Duodenum (tissue), 1 donor: Measurements from ENCODE around the genes LPCAT1 and MED10.

DNA sequence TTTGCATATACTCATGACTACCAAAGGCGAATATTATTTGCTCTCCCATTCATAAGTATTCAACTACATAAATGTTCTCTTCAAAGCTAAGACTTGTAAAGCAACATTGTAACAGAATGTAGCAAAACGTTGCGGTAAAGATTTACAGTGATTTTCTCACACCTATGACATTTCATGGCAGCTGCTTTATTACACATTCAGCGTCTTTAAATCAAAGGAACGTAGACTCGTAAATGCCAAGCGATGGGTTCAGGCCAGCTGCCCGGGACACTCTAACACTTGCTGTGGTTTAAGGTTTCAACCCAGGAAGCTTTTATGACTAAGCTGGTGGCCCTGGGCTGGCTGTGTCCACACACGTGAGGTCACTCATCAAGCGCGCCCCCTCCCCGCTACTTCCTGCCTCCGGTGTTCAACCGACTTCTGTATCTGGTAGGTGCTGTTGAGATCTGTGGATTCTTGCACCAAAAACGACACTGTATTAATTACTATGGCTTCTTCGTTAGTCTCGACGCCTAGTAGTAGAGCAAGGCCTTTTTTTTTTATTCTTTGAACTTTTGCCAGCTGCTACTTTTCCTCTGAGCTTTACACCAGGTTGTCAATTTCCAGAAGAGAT, 2.5 kb downstream of the SLC6A18 start:
- PRO-cap: no peak

DNA sequence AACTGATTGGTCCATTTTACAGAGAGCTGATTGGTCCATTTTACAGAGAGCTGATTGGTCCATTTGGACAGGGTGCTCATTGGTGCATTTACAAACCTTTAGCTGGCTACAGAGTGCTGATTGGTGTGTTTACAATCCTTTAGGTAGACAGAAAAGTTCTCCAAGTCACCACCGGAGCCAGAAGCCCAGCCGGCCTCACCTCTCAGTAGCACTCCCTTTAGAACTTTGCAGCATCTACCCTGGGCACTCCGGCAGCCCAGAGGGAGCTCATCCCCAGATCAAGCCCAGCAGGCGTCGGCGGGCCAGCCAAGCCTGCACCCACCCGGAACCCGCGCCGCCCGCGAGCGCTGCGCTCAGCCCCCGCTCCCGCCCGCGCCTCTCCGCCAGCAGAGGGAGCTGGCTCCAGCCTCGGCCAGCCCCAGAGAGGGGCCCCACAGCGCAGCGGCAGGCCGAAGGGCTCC, 35.3 kb upstream of the CLPTM1L start:
- PRO-cap: no peak

DNA sequence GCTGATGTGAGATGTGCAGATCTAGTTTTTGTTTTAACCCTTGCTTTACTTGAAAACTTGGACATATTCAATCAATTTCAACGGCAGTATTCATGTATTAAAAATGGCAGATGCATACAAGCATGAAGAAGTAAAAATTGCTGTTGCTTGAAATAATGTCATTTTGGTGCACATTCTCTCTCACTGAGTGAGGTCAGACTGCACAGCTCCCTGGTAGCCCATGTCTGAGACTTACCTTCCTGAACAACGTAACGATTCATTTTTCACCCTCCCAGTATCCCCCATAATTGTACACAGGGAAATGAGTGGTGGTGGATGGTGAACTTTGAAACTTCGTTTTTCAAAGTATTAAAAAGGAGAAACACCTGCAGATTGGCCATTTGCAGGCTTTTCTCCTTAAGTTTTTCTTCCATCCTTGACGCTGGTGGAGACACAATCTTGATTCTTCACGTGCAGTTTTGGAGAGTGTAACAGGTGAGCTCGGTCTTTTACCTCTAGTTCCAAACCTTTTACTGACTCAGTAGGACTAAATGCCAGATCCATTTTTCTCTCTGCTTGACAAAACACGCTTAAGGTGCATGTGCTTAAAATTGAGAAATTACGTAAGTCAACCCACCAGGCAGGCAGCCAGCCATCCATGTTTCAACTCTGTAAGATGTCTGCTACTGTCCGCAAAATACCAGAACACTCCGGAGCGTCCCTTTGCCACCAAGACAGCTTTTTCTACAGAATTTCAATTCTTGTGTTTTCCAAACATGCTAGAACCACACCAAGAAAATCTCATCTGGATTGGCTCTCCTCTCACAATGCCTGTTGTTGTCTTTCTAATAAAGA, 15.6 kb upstream of the SLC6A3 start:
- PRO-cap: no peak

DNA sequence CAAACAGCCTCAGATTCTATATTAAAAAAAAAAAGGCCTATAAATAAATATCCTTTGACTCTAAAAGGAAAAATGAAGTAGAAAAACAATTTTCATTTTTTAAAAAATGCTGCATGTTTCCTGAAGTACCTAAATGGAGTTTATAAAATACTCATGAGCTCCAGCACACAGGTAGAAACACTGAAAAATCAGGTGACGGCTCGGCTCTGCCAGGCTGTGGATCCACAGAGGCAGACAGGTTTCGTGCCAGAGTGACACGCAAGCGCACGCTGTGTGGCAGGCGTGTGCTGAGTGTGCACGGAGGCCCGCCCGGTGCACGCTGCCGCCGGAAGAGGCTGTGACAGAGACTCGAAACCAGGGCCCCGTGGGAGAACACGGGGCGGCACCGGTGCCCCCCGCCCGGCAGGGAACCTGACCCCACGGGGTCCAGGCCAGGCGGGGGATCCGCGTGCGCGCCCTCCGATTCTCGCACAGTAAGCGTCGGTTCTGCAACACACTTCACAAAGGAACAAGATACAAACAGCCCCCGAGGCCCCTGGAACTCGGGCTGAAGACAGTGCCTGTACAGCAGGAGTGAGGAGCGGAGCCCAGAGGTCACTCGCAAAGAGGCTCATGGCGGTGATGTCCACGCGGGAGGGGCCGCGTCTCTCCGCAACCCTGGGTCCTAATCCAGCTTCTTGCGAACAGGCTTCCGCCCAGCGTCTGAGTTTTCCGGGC, 17.9 kb upstream of the SLC6A3 start:
- PRO-cap: no peak

DNA sequence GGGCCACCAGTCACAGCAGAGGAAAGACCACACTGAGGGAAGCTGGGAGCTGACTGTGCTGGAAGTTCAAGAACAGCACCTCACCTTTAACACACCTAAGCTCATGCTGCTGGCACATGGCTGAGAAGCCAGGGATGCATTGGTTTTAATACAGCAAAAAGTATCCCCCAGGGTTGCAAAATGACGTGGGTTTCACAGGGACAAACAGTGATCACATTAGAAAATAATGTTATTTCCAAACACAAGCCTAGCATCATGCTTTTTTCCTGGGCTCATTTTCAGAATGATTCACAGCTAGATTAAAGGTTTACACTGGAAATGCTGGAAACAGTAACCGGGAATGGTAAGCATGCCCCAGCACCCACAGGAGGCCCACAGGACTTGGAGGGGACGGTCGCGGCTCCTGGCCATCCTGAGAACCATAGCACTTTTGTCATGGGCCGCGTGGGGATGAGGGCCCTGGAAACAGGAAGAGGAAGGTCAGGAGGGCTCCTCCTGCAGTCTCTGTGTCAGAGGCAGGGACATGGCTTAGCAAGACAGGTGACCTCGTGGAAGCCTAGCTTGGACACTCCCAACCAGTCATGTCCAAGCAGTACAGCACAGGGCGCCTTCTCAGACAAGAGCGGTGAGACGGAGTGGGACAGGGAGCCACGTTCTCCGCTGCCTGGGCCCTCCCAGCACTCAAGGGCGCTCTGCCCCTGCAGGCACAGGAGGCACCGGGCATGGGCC, 6.8 kb downstream of the LPCAT1 start:
- PRO-cap: no peak

DNA sequence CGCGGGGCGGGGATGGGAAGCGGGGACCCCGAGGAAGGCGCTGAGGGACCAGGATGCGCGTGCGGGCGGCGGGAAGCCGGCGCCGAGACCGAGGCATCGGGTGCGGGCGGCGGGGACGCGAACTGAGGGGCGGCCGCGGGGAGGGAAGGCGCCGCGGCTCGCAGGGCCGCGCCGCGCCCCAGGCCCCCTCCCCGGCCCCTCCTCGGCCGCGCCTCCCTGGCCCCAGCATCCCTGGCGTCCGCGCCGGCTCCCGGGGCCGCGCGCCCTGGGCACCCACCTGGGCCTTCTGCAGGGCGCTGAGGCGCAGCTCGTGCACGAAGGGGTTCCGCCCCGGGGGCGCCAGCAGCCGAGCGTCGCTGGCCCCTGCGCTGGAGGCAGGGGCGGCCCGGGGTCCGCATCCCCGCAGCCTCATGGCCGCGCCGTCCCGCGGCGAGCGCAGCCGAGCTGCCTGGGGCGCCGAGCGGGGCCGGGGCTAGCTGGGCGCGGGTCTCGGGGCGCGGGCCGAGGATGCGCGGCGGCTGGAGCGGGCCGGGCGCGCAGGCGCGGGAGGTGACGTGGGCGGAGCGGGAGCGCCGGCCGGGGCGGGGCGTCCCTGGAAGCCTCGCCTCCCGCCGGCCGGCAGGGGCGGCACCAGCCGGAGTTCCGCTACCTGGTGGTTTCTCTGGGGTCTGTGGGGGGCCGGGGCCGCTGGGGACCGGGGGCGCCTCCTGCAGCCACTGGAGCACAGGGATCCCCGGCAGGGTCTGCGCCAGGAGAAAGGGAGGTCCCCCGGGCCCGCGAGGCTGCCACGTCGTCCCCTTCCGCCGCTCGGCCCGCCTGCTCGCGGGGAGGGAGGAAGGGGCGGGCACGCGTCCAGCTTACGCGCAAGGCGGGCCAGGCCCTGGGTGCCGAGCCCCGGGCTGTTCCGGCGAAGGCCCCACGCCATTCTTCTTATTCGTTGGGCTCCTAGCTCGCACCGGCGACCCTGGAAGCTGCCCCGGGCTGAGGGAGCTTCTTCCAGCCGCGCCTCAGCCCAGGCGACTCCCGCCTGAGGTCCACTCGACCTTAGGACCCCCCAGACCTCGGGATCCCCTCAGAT, at the start of gene LPCAT1:
LPCAT1 (minus strand) TSS at position 528 of the 1,078 bp plus-strand sequence.
- PRO-cap: bidirectional peak, plus-strand start at position 876 of the sequence, minus-strand start at position 818 of the sequence

GRCh38 chr5:1542709-1543393, 19.1 kb upstream of the LPCAT1 start:
- PRO-cap: no peak

GRCh38 chr5:1593605-1594120, 69.9 kb upstream of the LPCAT1 start:
- PRO-cap: no peak

- PRO-cap: no peak
Observed at GRCh38 chr5:1794355-1794823, 5.2 kb downstream of the MRPL36 start.

GRCh38 chr5:1813778-1814306, 12.6 kb downstream of the NDUFS6 start:
- PRO-cap: no peak

GRCh38 chr5:2011774-2012205, 129.1 kb upstream of the IRX4 start:
- PRO-cap: no peak

DNA sequence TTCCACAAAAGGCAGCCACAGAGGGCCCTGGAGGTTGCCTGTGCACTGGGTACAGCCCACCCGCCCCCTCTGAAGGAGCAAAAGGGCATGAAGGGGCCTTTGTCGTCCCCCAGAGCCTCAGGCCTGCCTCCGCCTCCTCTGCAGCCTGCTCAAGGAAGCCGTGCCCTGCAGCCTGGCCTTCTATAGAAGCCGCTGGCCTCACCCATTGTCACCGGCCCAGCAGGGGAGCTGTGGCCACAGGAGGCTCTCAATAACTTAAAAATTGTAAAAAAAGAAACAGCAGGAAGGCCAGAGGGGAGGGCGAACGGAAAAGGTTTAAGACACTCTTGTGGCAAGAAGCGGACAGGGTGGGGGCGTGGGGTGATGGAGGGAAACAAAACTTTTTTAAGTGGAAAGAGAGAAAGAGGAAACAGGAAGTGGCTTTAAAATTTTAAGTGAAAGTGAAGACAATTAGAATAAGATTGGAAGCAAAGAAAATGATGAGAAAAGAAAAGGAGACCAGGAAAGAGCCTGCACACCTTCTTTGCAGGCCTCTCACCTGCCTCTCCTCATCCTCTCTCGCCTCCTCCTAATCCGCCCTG, 213.2 kb downstream of the IRX2 start:
- PRO-cap: no peak

DNA sequence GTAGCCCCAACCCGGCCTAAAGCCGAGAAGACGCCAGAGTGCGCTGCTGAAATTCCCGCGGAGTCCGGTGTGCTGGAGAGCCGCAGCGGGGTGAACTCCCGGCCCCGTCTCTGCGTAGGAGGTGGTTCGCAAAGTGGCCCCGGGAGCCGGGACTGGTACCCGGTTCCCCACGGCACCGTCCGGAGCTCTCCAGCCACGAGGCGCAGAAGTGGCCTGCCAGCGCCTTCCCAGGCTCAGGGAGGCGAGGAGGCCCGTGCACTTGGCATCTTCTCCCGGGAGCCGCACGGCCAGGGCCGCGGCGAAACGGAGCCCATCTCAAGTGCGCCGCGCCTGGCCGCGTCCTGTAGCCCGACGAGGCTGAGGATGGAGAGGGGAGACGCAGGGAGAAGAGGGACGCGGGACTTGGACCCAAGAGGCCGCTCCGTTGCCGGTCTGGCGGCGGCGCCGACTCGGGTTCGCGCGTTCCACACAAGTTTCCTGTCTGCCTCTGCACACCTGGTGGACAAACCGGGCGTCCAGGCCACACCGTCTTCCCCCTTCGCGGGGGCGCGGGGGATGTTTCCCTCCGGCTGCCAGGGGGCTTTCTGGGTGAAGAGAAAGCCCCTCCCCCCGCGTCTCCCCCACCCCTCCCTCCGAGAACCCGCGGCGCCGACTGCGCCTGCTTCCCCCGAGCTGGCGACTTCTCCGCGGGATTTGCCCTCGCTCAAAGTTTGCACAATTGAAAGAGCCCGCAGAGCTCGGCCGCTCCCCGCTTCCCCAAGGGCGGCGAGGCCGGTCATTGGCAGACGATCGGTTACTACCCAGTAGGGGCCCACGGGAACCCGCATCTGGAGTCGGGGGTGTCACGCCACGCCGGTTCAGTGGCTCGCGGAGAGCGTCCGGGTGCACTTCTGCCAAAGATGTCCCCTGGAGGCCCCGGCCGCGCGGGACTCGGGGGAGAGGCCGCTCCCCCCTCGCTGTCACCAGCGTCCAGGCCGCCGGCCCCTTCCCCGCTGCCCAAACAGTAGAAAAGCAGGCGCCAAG, 837 bp upstream of the IRX1 start:
- PRO-cap: no peak

DNA sequence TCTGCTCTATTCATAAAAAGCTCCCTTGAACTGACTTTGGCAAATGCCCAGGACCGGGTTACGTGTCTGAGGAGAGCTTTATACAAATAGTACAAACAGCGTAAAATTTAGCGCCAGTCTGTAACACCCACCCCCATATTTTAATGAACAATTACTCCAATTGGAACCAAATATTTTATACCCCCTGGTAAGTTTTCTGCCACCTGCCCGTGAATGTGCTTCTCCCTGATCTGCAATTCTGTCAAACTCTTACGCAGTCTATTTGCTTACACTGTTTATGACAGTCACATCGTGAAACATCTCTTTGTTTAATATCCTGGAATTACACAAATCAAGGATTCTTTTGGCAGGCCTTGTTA, 145.5 kb downstream of the IRX1 start:
- PRO-cap: no peak

DNA sequence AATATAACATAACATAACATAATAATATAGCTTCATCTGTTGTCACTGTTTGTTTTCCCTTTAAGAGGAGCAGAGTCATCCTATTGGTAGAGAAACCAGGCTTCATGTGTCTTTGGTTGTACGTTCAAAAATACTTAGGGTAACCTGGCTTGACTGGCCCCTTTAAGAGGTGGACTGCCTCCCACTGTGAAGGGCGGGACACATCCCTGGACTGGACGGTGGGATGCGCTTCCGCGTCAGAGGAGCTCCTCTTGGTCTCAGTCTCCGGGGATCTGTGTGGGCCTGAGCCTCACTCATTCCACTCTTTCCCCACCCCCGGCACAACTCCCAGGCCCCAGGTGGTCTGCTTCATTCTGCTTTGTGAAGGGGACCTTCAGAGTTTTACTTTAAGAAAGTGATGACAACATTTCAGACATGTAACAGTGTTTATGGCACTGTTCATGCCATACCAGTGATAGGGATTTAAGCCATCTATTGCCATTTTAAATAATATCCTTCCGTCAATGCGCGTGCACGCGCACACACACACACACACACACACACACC, 601.1 kb downstream of the IRX1 start:
- PRO-cap: no peak

GRCh38 chr5:5420988-5421578, 1.4 kb upstream of the ICE1 start:
- PRO-cap: no peak

GRCh38 chr5:5421888-5422512, 477 bp upstream of the ICE1 start:
- PRO-cap: unidirectional peak, minus-strand start at chr5:5422140; bidirectional peak, plus-strand start at chr5:5422677, minus-strand start at chr5:5422252

DNA sequence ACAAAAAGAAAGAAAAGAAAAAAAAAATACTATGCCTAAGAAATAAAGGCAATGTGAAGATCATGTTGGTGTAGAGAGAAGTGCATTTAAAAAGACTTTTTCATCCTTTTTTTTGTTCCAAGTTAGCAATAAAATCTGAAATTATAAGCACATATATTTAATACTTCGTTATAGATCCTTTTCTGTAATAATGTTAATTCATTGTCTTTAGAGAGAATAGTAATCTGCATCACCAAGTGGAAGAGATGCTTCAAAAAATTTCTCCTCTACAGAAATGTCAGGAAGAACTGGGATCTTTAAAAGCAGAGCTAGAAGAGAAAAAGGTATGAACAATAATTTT, 18.4 kb downstream of the ICE1 start:
- PRO-cap: no peak

GRCh38 chr5:5463874-5464273, 41.4 kb downstream of the ICE1 start:
- PRO-cap: no peak

DNA sequence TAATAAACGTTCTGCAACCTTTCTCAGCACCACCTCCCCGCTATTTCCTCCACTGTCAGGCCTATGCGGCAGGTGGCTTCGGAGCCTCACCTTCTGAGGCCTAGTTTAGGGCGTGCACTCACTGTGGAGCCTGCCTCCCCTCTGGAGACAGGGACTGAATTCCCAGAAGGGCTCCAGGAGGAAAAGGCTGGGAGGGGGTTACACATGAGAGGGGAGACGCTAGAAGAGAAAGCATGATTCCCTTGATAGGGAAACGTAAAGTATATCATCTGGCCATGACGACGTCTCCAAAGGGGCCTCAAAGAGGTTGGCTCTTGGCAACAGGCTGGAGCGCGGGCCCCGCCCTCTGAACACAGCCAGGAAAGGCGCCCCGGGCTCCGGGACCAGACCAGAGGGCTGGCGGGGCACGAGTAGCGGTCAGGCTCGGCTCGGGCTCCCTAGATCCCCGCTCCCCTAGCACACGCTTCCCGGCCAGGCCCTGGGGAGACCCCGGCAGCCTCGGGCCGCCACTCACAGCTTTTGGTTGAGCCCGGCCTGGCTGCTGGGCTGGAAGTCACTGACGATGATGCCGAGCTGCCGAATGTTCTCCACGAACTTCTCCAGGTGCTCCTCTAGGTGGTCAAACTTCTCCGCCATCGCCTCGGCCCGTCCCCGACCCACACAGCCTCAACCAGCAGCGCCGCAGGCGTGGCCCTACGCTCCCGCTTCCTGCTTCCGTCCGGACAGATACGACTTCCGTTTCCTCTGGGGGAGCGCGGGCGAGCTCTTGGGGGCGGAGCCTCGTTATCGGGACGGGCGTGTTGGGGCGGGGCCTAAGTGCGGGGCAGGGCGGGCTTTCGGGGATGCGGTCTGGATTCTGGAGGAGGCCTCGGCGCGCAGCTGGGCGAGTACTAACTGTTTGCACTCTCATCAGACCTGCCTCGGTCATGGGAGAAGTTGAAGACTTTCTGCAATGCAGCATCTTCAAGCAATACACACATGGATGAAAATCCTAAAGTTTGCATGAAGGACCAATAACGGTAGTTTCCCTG, at the start of gene MED10:
MED10 (minus strand) TSS at position 700 of the 1,031 bp plus-strand sequence.
- PRO-cap: bidirectional peak, plus-strand start at position 852 of the sequence, minus-strand start at position 710 of the sequence